ENCODE measurements around a stretch of chr15.

- RRBS: 89% methylated on average over 3 of the region's 9 CpGs
Observed at GRCh38 chr15:100658981-100659223, 56.5 kb downstream of the ASB7 start.

GRCh38 chr15:100667450-100668047 is 65.2 kb downstream of the ASB7 start:
- RRBS: no CpG with 5 or more reads among the region's 18 CpGs

- RRBS: no CpG with 5 or more reads among the region's 4 CpGs
Observed at GRCh38 chr15:100694499-100695010, 92.2 kb downstream of the ASB7 start.

DNA sequence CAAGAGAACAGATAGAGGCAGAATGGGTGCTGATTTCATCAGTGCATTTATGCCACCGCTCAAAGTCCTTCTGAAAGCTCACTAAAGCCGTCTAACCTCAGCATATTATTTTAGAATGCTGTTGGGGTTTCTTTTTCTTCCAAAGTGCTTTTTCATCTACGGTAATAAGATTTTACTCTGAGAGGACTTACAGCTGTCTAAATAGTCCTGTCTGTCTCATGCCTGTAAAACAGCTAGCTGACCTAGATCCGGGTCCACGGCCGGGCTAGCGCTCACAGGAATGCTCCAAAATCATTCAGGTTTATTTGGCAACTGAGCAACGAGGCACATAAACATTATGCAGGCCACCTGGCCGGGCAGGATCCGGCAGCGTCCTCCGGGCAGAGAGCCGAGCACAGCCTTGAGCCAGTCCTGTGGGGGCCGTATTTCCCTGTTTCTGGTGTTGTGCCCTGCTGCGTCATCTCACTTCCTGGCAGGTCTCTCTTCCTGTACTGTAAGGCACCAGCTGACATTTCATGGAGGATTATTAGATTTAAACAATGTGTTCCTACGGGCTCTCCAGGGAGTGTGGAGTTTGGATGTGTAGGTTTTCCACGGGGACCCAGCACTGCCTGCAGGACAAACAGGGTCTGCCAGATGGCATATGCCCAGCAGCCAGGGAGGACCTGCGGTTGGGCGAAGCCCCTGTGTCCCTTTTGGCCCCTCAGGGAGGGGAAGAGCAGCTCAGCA is 16.7 kb upstream of the LRRK1 start:
- RRBS: 26% methylated on average over 4 of the region's 19 CpGs

DNA sequence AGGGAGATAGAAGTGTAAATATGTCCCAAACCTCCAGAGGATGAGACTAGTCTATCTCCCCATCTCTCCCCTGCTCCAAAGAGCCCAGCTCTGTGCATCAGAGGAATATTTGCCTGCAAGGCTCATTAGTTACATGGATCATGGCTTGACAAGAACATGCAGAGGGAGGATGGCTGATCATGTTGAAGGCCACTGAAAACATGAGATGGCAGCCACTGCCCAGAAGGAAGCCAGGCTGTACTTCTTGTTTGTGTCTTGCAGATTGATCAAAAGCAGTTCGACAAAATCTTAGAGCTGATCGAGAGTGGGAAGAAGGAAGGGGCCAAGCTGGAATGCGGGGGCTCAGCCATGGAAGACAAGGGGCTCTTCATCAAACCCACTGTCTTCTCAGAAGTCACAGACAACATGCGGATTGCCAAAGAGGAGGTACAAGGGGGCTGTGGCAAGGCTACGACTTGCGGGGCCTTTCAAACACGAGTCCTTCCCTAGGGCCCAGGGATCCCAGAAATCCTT is 13.8 kb upstream of the LRRK1 start:
- RRBS: no CpG with 5 or more reads among the region's 7 CpGs

GRCh38 chr15:101050099-101050704 is 131.0 kb downstream of the LRRK1 start:
- RRBS: 100% methylated on average over 3 of the region's 15 CpGs

- RRBS: 85% methylated on average over 17 of the region's 52 CpGs
Observed at GRCh38 chr15:101086301-101086933, 165.4 kb downstream of the CHSY1 start.

DNA sequence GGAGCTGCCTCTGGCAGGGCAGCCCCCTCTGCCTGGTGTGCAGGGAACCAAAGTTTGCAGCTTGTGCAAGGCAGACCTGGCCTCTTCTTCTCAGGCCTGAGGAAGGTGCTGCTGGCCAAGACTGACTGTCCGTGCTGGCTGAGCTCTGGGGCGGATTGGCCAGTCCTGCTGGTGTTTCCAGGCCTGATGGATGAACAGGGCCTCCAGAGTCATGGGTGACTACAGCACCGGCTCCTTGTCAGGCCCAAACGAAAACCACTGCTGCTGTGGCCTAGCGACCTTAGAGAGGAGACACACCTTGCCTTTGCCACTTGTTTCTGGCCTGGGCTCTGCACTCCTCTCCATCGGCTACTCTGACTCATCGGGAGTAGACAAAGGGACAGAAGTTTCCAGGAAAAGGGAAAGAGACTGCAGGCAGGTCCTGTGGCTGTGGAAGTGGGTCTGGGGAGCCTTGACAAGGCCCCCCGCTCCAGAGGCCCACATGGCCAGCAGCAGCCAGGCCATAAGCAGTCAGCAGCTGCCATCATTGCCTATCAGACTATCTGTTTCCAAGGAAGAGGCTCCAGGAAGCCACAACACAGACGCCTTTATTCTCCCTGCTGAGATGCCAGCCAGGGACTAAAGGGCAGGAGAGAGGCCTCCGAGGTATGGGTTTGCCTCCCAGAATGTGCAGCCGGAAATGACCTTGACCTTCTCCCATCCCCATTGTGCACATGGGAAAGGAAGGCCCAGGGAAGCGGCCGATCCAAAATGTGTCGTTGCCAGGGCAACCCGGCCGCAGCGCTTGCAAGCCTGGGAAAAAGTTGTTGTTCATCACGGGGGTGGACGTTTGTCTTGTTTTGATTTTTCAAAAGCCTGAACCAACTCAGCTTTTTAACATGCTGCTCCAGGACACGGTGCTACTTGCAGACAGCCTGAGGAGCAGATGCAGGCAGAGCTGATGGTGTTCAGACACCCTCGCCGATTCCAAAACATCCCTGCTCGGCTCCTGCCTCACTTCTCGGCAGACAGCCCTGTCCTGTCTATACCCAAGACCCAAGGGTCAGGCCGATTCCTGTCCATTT is 160.4 kb downstream of the CHSY1 start:
- RRBS: 91% methylated on average over 4 of the region's 25 CpGs

DNA sequence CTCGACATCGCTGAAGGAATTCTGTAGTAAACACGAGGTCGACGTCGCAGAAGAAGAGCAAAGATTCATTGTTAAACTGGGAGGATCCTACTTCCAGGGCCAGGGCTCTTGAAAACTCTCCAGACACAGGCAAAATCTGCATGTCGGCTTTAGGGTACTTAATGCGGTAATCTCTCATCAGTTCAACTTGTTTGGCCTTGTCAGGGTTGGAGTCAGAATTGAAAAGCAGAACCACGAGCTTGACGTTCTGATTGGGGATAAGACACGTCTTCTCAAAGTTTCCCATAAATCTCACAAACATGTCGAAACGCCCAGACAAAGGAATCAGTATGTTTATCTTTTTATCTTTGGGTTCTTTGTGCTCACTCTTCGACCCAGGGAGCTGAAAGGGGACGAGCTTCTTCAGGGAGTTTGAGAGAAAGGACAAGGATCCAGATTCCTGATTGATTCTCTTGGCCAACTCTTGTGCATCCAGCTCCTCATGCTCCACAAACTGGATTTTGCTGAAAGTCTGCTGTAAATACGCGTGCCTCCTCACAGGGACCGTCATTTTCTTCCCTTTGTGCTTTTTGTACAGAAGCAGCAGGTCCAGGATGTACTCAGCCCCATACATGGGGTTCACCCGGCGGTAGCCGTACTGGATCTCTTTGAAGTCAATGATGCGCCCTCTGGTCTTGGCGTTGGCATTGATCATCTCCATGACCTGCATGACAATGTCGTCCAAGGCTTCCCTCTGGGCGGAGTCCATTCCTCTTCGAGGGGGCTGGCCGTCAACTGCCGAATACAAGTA is 73.8 kb downstream of the CHSY1 start:
- RRBS: no CpG with 5 or more reads among the region's 28 CpGs

DNA sequence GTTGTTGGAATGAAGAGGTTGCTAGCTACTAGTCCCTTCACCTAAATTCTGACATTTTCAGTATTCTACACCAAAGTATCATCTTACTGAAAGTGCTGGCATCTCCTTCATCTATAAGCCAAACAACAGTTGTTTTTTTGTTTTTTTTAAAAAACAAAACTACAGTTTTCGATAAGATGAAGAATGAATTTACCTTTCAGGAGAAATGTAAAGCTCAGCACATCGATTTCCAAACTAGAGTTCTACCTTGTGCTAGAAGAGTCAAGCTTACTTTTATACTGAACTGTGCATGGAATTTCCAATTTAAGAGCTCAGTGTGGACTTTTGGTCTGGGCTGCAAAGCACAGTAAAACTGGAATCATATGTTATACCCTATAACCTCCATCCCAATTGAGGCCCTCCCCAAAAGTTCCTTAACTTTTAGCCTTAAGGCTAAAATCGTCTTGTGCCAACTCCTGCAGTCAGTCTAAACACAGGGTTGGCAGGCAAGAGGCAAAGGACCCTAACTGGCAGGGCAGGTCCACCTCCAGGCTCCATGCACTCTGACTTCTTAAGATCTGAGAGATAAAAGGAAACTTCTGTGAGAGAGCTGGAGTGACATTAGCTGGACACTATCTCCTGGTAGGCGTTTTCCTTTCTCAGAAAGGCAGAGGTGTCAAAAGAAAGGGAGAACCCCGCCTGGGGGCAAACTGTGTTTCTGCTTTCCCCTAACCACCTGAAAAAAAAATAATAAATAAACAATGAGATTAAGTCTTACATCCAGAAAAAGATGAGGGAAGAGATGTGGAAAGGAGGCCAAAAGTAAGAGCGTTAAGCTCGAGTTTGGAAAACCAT is 3.7 kb downstream of the CHSY1 start:
- RRBS: no CpG with 5 or more reads among the region's 7 CpGs

- RRBS: no CpG with 5 or more reads among the region's 4 CpGs
Observed at GRCh38 chr15:101275114-101275481, 2.2 kb downstream of the SELENOS start.

GRCh38 chr15:101328872-101329711 is 34.0 kb upstream of the SNRPA1 start:
- RRBS: no CpG with 5 or more reads among the region's 27 CpGs

GRCh38 chr15:101368378-101368753 is 73.3 kb upstream of the SNRPA1 start:
- RRBS: no CpG with 5 or more reads among the region's 6 CpGs

DNA sequence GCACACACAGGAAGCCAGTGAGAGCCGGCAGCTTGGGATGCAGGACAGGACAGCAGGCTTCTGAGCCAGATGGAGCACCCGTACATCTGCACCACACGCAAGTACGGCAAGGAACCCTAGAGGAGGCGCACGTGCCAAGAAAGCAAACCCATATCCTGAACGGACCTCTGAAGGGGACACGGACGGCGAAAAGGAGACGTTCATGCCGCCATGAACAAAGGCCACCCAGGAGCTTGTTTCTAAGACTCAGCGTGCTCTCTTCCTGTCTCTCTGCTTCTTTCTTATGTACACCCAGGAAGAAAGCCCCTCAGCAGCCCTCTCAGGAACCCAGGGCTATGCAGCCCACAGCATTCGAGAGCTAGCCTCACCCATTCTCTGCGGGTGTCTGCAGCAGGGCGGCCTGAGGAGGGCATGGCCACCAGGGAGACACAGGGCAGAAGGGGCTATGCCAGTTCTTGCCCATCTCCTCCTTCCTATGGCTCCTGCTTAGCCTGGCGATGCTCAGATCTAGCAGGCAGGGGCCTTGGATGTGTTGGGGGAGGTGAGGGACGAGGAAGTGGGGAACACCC is 81.4 kb downstream of the PCSK6 start:
- RRBS: no CpG with 5 or more reads among the region's 18 CpGs

- RRBS: no CpG with 5 or more reads among the region's 18 CpGs
Observed at GRCh38 chr15:101438209-101439107, 51.0 kb downstream of the PCSK6 start.

- RRBS: no CpG with 5 or more reads among the region's 7 CpGs
Observed at GRCh38 chr15:101448172-101448876, 41.2 kb downstream of the PCSK6 start.

DNA sequence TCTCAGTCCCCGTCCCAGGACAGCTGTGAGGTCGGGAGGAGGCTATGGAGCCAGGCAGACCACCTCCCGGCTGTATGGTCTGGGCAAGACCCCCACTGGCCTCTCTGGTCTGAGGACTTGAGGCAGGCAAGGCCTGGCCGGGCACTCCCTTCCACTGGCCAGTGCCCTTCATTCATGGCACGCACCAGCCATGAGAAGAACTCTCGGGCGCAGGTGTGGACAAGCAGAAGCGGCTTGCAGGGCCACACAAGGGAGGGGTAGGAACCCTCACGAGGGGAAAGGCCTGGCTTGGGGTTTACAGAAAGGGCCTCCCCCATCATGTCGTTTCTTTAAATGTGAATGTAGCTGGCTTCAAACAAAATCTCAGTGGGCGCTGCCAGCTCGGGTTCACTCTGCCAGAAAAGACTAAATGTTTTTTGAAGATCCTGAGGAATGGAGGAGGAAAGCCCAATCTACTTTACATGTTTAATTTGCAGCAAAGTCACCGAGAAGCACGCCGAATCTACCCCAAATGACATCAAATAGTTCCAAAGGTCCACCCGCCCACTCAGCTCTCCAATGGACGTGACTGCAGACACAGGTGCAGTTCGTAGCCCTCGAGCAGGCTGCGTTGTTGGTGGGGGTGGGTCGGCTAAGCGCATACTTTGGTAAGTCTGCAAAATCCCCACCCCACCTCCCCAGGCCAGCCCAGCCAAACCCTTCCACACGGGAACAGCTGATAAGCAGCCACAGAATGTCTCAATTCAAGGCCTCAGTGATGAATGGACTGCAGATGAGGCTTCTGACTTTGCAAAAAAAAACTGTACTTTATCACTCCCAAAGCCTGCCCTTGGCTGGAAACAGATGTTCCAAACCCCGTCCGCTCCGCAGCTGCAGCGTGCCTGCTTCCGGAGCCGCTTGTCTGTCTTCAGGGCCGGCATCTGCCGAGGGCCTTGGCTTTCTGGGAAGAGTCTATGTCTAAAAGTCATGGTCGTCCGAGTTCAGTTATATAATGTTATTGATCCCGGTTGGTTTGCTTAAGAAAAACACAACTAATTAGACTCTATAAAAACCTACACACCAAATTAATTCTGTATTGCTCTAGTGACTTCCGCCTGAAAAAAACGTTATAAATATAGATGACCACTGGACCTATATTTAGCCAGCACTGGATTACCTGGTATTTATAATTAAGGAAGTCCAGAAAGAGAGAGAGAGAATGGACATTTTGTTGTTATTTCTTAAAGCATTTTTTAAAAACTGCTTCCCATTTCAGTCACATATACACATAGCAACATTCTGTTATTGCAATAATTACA is 38.3 kb downstream of the PCSK6 start:
- RRBS: 37% methylated on average over 7 of the region's 36 CpGs

- RRBS: no CpG with 5 or more reads among the region's 2 CpGs
Observed at GRCh38 chr15:101625918-101626300, 26.3 kb downstream of the TM2D3 start.

DNA sequence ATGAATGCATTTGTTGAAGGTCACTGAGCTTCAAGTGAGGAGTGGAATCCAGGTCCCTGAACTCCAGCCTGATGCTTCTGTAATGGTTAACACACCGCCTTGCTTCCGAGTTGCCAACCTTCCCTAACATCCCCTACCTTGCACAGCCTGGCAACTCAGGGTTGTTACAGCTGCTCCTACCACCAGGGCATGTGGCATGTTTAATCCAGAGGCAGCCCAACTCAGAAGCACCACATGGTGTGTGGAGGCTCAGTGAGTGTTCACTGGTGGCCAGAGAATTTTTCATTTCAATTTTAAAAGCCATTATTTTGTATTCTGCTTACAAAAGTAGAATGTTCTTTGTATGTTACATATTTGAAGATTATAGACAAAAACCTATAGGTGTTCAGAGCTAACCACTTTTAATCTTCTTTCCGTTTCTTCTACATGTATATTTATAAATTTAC is 4.9 kb downstream of the TM2D3 start:
- RRBS: no CpG with 5 or more reads among the region's 3 CpGs

- RRBS: no CpG with 5 or more reads among the region's 8 CpGs
Observed at GRCh38 chr15:101654914-101655352, 2.8 kb upstream of the TM2D3 start.